ENCODE measurements around a stretch of chr11.

GRCh38 chr11:126162908-126163770 is 48.3 kb downstream of the RPUSD4 start:
- PRO-cap, result no peak

GRCh38 chr11:126172479-126173258 is 38.8 kb downstream of the RPUSD4 start:
- PRO-cap, result no peak

- PRO-cap, result no peak
Observed at GRCh38 chr11:126328321-126329109, 24.7 kb downstream of the DCPS start.

DNA sequence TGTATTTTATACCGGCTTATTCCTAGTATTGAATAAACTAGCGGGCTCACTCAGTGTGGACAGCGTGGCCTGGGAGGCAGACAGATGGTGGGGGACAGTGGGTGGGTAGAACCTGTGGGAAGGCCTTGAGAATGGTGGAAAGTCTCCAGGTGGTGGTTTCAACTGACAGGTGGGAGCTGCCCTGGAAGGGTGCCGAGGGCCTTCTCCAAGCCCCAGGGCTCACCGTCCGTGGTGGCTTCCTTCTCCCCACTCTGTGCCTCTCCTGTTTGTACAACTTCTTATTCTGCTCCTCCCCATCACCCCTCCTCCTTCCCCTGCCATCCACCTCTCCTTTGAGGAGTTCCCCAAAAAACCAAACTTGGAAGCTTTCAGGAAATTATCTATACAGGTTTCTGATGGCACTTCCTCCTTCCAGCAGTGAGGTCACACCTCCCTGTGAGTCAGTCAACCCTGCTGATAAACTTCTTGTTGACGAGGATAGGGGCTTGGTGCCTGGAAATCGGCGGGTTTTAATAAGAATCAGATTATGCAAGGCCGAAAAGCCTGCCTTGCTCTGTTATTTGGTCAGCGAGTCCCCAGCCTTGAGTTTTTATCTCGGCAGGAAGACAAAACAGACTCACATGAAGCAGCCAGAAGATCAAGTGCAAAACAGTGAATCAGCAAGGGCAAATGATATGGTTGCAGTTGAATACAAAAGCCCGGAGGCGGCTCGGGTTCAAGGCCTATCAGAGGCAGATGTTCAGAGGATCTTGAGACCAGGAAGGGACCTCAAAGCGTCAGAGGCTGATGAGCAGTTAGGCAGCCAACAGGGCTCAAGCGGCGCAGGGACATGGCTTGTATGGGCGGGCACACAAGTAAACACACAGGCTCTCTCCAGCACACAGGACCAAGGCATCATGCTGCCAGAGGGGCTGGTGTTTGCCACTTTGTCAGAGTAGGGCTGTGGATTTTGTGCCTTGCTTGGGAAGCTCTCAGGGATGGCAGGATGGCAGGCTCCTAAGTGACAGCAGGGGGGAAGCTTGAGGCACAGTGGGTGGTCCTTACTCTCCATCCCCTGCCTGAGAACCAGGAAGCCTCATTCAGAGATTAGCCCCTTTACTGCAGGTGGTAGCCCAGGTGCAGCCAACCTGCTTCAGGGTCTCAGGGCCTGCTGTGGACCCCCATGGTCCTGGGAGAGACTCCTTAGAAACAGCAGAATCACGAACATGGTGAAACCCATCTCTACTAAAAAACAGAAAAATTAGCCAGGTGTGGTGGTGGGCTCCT is 9.4 kb upstream of the ST3GAL4 start:
- PRO-cap, result unidirectional peak, minus-strand start at position 253 of the sequence

- PRO-cap, result no peak
Observed at GRCh38 chr11:126478062-126478336, 122.5 kb downstream of the ST3GAL4 start.

DNA sequence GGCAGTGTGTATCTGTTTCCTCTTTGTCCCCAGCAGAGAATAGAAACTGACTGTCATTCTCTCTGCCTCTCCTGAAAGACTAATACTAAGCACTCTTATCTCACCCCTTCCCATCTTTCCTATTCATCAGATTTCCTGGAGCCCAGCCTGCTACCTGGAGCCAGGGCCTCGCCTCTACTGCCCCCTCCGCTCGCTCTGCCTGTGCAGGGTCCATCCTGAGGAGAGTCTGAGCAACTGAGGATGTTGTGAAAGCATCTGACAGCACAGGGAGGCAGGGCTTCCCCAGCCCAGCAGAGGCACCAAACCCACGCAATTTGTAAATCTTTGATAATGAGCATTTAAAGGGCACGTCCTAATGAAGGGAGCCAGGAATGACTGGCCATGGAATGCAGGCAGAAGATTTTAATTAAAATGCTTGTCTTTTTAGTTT is 273.2 kb downstream of the ST3GAL4 start:
- PRO-cap, result no peak

- PRO-cap, result no peak
Observed at GRCh38 chr11:127107037-127107337, 106.4 kb upstream of the KIRREL3 start.

- PRO-cap, result unidirectional peak, plus-strand start at chr11:128053390
Observed at GRCh38 chr11:128052693-128053658, 534.4 kb downstream of the ETS1 start.

- PRO-cap, result no peak
Observed at GRCh38 chr11:128262326-128262998, 324.9 kb downstream of the ETS1 start.

- PRO-cap, result no peak
Observed at GRCh38 chr11:128301765-128302035, 285.7 kb downstream of the ETS1 start.

DNA sequence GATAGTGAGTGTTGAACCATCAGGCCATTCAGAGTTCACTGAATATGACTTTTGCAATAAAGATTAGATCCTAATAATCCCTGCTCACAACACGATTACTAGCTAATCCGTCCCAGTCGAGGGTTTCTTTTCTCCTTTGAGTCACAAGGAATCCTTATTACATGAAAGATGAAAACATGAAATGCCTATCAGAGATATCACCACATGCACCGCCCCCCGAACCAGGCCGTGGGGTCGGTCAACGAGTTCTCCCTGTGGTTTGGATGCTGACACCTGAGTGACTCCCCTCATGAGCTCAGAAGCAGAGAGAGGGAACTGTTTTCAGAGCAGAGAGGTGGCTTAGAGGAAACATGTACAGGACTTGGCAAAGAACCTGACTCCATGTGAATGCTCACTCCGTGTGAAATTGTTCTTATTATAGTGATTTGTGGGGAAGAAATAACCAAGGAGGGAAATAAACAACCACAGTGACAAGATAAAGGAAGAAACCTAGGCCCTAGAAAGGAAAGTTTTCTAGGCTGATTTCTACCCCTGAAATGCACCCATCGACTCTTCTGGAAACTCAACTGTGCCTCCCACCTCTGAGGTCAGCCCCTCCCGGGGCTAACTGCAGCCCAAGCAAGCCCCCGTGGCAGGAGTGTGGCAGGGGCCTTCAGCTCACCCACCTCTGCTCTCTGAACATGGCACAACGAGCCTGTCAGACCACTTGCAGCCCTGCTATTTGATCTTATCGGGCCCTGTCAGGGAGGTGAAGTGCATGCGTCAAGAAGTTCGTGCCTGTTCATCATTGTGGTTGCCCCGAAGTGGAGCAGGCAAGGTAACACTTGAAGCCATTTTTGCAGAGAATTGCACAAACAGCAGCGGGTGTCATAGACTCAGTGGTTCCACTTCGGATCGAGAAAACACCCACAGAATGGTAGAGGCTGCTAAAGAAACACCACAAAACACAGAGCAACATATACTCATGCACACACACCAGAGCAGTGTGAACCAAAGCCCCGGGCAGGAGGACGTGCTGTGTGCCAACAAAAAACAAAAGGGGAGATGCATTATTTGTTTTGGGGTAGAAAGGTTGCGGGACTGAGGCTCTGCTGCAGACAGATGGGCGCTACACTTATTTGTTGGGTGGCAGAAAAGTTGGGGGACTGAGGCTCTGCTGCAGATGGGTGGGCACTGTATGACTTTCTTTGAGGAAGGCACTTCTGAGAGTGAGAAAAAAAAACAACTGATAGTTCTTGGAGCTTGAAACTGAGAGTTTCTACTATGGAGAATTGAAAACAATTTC is 262.9 kb downstream of the ETS1 start:
- PRO-cap, result no peak

- PRO-cap, result no peak
Observed at GRCh38 chr11:128342413-128343540, 244.6 kb downstream of the ETS1 start.

DNA sequence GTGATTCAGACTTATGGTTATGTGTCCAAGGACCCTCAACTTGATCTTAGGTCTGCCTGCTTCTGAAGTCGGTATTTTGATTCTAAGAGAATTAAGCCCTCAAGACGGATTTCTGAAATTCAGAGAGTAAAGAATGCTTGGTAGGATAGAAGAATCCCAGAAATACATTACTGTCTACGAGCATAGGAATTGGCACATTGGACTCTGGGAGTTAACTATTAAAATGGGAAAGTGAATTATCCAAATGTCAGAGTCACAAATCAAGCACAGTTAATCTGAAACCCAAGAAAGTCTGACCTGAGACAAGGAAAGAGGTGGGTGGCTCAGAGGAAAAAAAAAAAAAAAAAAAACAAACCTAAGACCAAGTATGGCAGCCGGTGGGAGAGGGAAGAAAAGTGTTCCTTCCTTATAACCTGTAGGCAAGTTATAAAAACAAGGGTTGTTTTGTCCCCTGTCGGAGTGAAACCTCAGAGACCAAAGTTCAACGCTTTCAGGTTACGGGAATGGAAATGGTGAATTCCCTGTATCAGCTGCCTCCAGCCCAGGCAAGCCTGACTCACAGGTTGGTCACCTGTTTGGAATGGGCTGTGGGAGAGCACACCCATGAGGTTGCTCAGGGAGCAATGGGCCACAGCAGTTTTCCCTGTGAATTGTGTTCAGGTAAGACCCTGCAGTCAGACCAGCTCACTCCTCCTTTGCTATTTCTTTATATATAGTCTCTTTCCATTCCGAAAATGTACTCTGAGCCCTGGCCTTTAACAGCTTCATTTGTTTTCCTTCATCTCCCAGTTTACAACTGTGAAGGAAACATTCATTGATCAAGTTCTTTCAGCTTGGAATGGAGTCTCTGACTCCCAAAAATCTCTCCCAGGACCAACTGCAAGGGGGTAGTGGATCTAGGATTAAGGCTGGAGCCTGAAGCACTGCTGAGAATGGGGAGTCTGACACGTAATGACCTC is 138.9 kb downstream of the ETS1 start:
- PRO-cap, result no peak

- PRO-cap, result no peak
Observed at GRCh38 chr11:128516420-128517205, 70.7 kb downstream of the ETS1 start.

- PRO-cap, result no peak
Observed at GRCh38 chr11:128517510-128518290, 69.7 kb downstream of the ETS1 start.

DNA sequence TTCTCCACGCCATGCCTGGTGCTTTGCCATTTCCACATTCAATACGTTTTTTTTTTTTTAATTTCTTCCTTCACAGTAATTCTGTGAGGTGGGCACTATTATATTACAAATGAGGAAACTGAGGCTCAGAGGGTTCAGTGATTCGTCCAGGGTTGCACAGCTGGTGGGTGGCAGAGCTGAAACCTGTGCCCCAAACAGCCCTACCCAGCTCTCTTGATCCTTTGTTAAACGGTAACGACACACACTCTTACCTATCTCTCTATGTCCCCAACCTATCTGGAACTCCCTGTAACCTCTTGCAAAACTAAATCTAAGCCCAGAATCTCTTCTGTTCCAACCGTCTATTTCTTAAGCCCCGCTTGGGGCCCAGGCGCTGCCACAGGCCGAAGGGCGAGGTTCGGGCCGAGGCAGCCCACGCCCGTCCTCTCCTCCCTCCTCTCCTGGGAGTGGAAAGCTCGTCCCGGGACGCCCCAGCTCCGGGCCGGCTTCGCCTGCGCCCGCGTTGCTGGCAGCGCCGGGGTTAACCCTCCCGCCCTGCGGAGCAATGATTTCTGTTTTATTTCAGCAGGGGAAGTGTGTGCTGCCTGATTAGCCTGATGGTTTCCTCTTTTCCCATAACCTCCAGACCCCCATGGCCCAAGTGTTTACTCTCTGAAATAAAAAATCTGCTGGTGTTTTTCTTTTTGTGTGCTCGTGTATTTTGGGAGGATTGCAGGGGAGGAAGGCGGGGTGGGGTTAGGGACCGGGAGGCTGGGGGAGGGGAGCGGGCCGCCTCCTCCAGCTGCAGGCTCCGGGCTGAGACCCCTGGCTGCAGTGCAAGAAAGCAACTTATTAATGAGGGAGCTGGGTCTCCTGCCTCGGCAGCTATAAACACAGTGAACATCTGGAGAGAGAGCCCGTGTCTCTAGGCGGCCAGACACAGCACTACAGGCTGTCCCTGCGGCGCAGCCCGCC is 38.8 kb downstream of the ETS1 start:
- PRO-cap, result unidirectional peak, minus-strand start at position 448 of the sequence

DNA sequence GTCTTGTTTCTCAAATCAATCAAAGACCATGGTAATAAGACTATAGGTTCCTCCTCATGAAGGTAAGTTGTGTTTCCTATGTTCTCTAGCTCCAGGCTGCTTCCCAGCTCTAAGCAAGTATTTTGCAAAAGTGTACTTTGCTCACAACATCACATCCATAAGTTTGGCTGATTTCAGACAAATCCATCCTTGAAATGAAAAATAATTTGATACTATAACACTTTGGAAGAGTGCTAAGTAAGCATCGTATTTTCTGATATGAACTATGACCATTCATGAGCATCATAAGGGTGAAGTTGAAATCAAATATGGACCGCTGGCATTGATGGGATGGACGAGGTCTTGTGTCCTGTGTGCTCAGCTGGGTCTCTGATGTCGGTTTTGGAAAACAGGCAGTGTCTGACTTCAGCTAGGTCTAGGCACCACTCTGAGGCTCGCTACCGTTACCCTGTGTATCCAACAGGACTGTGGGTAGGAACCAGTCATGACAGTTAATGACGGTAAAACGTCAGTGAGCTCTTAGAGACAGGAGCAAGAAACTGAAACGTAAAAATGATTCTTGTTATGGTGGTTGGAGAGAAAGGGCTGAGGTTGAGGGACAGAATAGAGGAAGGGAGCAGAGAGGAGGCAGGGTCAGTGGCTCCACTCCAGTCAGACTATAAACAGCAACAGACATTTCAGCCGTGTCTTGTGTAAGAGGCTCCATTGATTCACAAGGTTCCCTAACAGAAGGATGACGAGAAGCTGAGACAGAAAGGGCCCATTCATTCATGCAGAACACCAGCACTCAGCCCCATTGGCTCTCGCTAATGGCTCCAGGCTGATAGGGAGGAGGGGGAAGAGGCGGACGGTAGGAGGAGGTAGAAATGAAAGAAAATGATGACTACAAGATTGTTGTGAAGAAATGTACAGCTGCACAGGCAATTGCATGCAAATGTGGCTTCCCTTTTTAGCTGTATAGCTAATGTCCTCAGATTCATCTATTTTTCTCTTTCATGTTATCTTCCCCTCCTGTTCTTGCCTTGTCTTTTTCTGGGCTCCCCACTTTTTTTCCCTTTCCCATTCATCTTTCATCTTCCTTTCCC is 34.6 kb downstream of the ETS1 start:
- PRO-cap, result no peak

GRCh38 chr11:128580585-128581064 is 6.7 kb downstream of the ETS1 start:
- PRO-cap, result no peak

DNA sequence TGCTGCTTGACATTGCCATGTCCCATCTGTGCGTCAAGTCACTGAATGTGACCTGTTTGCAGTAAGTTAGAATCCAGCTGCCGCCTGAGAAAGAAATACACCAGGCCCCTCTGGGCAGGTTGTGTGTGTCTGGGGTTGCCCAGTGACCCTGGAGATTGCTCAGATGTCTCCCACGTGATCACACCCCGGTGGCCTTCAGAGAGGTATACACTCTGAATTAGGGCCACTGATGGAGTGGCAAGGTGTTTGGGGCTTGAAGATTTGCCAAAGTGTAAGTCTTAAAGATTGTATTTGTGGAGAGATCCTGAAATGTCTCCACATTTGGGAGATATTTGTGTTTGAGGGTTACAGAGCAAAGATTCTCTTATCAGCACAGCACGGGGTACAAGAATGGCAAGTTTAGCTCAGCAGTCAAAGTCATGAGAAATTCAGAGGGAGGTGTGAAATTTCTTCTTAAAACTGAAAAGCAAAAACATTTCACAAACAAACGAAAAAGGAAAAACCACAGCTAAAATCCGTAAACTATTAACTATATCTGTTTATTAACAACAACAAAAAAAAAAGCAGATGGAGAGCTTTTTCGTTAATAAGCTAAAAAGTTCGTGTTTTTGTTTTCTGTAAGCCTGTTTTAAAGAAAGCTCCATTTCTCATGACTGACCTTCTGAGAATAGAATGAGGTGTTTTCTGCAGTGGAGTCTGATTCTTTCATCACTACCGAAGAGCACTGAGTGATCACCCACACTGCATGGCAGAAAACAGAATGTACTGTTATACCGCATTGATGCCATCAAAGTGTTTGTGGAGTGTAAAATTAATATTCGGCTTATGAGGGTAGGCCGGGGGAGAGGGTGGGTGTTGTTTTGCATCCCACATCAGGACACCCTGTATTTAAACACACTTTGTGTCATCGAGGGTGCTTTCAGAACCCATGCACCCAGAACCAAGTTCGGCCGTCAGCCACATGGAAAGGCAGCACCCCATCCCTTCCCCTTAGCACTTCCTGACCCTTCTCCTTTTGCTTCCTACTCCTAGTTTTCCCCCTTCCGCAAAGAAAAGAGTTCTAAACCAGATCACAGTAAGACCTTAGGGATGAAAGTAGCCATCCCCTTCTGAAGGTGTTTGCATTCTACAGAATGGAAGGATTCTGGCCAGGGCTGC is 41.1 kb upstream of the ETS1 start:
- PRO-cap, result no peak

- PRO-cap, result no peak
Observed at GRCh38 chr11:128685921-128686694, 7.8 kb upstream of the FLI1 start.

Data from left common carotid artery plus branches (tissue), 1 donor.